ENCODE results near the genes NBEAL1 and NRP2.

- PRO-cap = no peak
Observed at GRCh38 chr2:201378618-201378818, 21.4 kb upstream of the FLACC1 start.

- PRO-cap = no peak
Observed at GRCh38 chr2:201378855-201379831, 22.0 kb upstream of the FLACC1 start.

DNA sequence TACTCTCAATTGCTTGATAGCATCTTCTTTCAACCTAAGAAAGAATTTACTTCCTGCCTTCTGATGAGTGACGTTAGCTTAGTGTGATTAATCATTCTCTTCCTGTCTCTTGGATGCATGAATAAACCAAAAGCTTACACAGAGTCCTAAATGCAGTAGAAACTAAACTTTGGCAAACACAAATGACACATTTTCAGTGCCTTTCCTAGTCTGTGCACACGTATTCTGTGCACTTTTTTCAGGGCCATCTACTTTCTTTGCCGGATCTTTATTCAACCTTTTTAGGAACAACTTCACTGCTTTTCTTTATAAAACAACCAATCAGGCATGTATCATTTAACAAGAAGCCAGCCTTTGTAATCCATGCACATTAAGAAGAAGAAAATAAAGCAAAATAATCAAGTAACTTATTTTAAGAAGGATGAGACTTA lies 19.1 kb downstream of the TRAK2 start:
- PRO-cap = no peak

- PRO-cap = no peak
Observed at GRCh38 chr2:201433080-201433505, 18.2 kb downstream of the TRAK2 start.

- PRO-cap = no peak
Observed at GRCh38 chr2:201723170-201723677, 24.8 kb upstream of the MPP4 start.

- PRO-cap = no peak
Observed at GRCh38 chr2:201911368-201911681, 105.0 kb downstream of the CDK15 start.

DNA sequence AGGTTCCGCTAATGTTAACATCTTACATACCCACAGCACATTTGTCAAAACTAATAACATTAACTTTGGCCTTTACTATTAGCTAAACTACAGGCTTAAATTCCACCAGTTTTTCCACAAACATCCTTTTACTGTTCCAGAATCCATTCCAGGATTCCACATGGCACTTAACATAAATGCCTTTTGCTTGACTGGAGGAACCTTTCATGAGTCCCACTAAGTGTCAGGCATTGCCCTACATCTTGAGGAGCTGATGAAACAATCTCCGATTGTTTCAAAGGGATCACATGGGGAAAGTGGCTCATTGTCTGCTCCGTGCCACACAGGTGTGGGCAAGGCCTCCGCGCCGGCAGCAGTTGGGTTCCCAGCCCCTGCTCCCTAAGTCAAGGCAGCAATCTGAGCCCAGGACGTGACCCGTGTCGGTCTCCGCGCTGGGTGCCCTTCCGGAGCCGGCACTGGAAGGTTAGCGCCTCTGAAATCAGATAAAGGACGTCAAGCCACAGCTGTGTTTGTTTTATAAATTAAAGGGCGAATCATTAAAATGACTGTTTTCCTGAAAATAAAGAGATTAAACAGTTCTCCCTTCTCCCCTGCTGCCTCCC lies 84.5 kb upstream of the FZD7 start:
- PRO-cap = no peak

DNA sequence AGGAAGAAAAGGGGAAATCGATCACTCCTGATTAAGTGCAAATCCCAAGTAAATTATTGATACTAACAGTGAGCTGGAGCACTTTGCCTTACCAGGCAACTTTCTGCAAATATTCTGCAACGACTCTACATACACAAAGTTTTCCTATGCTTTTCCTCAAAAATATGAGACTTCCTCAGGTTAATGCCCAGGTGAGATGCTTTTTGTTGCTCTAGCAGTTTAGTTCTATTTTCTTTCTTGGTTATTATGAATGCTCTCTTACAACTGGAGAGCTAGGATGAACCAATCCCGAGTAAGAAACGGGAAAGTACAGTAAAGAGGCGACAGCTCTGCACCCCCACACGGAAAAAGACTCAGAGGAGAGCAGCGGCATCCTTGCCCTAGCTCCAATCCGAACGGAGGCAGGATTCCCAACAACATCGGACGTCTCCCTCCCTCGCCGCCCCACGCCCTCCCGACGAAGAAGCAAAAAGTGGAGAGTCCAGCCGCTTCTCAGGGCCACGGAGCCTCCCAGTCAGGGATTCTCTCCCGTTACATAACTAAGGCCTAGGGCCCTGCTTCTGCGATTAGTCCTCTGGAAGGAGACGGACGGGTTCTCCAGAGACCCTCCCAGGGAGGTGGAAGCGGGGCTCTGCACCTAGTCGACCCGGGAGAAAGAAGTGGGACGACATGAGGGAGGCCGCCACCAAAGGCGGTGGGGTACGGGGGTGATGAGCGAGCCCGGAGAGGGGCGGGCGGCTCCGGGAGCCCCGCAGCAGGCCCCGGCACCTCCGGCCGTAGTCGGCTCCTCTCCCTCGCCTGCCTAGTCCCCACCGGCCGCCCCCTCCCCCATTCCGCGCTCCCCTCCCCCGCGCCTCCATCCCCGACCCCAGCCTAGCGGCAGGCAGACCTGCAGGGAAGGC lies 645 bp downstream of the SUMO1 start:
- PRO-cap = unidirectional peak, plus-strand start at position 340 of the sequence; bidirectional peak, plus-strand start at position 460 of the sequence, minus-strand start at position 397 of the sequence

- PRO-cap = bidirectional peak, plus-strand start at chr2:202375189, minus-strand start at chr2:202375062; bidirectional peak, plus-strand start at chr2:202375886, minus-strand start at chr2:202375626
Observed at GRCh38 chr2:202374932-202375937, 892 bp upstream of the BMPR2 start.

GRCh38 chr2:202379407-202379913 lies 3.3 kb downstream of the BMPR2 start:
- PRO-cap = unidirectional peak, minus-strand start at chr2:202379569

DNA sequence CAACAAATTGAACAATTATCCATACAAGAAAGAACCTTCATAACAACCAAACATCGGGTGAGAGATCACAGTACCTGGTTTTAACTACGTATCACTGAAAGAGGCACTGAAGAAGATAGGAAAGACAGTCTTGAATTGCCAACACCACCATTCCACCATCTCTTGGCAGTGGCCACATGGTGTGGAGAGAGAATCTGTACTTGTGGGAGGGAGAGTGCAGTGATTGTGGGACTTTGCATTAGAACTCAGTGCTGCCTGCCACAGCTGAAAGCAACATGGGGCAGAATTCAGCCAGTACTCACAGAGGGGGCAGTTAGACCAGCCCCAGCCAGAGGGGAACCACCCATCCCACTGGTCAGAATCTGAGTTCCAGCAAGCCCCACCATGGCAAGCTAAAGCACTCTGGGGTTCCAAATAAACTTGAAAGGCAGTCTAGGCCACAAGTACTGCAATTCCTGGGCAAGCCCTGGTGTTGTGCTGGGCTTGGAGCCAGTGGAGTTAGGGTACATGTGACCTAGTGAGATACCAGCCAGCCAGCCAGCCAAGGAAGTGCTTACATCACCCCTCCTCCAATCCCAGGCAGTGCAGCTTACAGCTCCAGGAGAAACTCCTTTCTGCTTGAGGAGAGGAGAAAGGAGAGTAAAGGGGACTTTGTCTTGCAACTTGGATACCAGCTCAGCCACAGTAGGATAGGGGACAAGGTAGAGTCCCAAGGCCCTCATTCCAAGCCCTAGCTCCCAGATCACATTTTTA lies 64.3 kb downstream of the ICA1L start:
- PRO-cap = no peak

GRCh38 chr2:203014298-203015060 lies at the start of gene NBEAL1:
TSS of gene NBEAL1 (plus strand) at chr2:203014875.
- PRO-cap = bidirectional peak, plus-strand start at chr2:203014920, minus-strand start at chr2:203014494

GRCh38 chr2:203578502-203579723 lies 43.8 kb upstream of the RAPH1 start:
- PRO-cap = no peak

DNA sequence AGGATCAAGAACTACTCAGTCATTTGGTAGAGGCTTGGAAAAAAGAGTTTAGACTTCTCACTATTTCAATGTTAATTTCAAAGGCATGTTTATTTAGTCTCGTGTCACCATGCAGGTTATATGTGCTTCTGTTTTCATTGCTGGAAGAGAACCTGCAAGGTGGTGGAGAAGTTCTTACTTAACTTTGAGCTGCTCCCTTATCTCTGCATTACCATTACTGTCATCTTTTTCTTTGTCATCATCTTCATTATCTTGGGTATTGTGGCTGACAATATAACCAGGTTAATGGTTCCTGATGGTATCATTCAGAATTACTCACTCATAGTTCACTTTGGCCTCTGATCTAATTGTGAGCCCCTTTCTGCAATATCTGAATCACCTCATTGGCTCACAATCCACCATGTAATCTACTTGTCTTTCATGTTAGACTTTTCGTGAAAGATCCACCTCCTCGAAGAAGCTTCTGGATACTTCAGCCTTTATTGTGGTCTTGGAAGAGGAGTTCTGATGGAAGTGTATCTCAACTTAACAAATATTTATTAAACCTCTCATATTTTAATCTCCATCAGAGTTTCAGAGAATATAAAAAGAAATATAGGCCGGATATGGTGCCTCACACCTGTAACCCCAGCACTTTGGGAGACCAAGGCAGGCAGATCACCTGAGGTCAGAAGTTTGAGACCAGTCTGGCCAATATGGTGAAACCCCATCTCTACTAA lies 5.0 kb downstream of the CD28 start:
- PRO-cap = no peak

- PRO-cap = no peak
Observed at GRCh38 chr2:203871527-203871981, 4.0 kb downstream of the CTLA4 start.

GRCh38 chr2:203872070-203872429 lies 4.5 kb downstream of the CTLA4 start:
- PRO-cap = no peak

DNA sequence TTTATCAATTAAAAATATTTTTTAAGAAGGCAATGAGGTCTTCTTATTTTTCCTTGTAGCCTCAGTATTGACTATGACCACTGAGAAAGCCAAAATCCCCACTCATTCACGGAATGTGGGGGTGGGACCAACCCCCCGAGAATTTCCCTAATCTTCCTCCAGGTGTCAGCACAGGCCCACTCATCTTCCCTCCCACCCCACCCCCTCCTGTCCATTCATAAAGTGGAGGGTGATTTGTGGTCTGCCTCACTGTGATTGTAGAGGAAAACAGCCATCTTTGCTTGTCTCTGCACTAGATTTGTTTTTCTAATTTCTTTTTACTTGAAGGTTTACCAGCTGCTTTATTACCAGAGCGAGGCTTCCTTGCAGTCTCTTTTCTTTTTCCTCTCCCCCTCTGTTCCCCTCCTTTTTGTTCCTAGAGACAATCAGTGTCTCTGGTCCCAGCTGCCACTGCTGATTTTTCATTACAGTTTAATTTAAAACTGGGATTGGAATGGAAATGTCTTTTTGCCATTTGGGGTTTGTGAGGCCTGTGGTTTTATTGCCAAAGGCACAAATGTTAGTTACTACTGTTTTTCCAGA lies 171.8 kb downstream of the ICOS start:
- PRO-cap = no peak

DNA sequence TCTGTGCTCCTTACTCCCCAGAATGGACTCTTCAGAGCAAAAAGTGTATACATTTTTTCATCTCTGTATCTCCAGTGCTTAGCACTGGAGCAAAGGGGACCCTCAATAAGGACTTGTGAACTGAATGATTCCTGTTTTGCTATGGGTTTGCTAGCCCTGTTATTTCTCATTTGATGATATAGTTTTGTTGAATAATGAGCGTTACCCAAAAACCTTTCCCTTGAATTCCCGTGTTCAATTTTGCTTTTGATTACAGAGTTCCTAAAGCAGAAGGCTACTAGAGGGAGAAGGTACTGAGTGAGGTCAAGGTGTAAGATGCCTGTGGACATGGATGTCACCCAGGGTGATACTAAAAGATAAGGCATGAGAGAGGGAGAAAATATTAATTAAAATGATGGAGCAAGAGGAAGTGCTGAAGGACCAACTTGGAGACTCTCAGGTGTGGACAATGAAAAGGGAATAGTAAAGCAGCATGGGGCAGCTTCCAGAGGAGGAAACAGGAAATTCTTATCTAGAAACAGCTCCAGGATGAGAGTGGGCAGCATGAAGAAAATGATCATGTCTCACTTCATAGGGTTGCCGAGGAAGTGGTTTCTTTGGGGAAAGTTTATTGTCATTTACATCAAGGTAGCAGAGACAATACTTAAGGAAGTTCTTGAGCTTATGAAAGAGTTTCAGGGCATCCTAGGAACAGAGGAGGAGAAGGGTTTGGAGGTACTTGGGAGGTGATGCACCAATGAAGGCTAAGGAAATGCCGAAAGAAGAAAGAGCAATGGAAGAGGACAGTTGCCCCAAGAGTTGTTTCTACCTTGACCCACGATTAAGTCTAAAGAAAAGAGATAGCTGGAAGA lies 546.7 kb downstream of the PARD3B start:
- PRO-cap = no peak

- PRO-cap = no peak
Observed at GRCh38 chr2:205568297-205568803, 114.0 kb upstream of the NRP2 start.

DNA sequence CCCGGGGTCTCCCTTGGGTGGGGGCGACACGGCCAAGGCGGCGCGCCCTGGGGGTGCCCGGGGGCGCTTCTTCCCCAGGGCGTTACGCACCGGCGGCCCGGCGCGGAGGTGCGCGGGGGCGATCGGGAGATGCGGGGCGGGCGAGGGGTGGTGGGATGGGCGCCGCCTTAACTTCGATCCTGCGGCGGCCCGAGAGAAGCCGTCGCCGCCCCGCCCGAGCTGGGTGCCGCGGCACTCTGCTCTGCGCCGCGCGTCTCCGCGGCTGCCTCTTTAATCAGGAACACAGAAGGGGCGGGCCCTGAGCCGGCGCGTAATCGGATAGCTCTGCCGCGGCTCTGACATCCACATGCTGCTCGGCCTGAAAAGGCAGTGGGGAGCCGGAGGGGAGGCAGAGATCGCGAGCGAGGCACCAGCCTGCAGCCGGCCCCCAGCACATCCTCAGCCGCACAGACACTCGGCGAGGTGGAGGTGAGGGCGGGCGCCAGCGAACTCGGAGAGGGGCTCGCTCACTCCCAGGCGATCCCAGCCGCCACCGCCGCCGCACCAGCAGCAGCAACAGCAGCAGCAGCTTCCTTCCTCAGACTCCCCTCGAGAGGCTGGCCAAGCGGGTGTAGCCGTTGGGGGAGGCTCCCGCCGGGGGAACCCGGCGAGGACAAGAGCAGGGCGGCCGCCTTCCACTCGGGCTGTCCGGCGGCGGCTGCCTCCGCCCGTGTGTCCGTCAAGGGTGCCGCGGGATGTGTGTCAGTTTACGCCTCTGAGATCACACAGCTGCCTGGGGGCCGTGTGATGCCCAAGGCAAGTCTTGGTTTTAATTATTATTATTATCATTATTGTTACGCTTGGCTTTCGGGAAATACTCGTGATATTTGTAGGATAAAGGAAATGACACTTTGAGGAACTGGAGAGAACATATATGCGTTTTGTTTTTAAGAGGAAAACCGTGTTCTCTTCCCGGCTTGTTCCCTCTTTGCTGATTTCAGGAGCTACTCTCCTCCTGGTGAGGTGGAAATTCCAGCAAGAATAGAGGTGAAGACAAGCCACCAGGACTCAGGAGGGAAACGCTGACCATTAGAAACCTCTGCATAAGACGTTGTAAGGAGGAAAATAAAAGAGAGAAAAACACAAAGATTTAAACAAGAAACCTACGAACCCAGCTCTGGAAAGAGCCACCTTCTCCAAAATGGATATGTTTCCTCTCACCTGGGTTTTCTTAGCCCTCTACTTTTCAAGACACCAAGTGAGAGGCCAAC lies at the start of gene NRP2:
Gene NRP2, plus strand, starts transcription at position 391 of the 1,250 bp plus-strand sequence.
- PRO-cap = bidirectional peak, plus-strand start at position 391 of the sequence, minus-strand start at position 245 of the sequence; bidirectional peak, plus-strand start at position 744 of the sequence, minus-strand start at position 557 of the sequence

Measured in cardiac septum (tissue), 1 donor.